Tongue (tissue), 2 donors: ENCODE data around the genes BOLL and ORC2.

- RAMPAGE, long total RNA, result no peak
Measured at GRCh38 chr2:197503697-197504104, 3.5 kb downstream of the HSPE1 start.

GRCh38 chr2:197613204-197614118, 61.9 kb downstream of the RFTN2 start:
- RAMPAGE, long total RNA, result no peak

- RAMPAGE, long total RNA, result no peak
Measured at GRCh38 chr2:197784936-197785460, at the start of gene BOLL. Gene BOLL, minus strand, starts transcription at chr2:197785319.

DNA sequence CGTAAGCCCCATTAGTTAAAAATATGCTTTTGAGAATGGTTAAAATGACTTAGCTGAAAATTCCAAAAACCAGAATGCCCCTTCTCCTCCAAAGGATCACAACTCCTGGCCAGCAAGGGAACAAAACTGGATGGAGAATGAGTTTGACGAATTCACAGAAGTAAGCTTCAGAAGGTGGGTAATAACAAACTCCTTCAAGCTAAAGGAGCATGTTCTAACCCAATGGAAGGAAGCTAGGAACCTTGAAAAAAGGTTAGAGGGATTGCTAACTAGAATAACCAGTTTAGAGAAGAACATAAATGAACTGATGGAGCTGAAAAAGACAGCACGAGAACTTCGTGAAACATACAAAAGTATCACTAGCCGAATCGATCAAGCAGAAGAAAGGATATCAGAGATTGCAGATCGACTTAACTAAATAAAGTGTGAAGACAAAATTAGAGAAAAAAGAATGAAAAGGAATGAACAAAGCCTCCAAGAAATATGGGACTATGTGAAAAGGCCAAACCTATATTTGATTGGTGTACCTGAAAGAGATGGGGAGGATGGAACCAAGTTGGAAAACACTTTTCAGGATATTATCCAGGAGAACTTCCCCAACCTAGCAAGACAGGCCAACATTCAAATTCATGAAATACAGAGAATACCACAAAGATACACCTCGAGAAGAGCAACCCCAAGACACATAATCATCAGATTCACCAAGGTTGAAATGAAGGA, 25.8 kb downstream of the PLCL1 start:
- RAMPAGE, long total RNA, result no peak

DNA sequence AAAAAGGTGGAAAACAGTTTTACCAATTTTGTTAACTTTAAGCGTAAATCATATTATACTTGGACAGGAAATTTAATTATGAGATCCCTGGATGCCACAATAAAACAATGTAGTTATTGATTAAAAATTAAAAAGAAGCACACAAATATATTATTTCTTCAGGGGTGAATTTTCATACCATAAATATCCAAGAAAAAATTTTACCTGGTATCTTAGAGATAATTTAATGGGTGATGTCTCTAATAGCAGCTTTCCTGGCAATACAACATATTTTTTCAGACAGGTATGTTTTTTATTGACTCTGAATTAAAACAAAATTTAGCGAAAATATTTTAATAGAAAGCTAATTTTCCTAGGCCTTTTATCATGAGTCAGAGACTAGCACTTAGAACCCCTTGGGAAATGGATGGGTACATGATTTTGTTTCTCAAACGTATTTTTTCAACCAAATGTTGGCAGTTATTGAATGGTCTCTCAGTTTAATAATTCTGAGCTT, 750.7 kb downstream of the PLCL1 start:
- RAMPAGE, long total RNA, result no peak

- RAMPAGE, long total RNA, result no peak
Measured at GRCh38 chr2:199468152-199469045, 10.7 kb upstream of the SATB2 start.

GRCh38 chr2:199489173-199489578, 31.4 kb upstream of the SATB2 start:
- RAMPAGE, long total RNA, result no peak

DNA sequence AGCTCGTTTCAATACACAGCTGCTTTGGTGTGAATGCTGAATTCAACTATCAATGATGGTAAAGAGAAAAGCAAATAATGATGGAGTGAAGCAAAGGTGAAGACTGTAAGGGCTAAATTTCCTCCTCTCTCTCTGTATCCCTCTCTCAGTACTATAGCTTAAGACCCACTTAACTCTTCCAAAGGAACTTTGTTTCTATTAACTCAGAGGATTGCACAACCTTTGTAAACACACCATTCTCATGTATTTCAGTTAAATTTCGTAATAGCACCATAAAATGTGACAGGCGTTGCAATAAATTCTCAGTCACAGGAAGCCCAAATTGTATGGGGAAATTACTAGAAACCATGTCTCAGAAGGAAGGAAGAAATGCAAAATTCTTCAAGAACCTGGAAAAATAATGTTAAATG, 112.3 kb downstream of the FTCDNL1 start:
- RAMPAGE, long total RNA, result no peak

- RAMPAGE, long total RNA, result no peak
Measured at GRCh38 chr2:200156434-200156717, 150.1 kb upstream of the SPATS2L start.

DNA sequence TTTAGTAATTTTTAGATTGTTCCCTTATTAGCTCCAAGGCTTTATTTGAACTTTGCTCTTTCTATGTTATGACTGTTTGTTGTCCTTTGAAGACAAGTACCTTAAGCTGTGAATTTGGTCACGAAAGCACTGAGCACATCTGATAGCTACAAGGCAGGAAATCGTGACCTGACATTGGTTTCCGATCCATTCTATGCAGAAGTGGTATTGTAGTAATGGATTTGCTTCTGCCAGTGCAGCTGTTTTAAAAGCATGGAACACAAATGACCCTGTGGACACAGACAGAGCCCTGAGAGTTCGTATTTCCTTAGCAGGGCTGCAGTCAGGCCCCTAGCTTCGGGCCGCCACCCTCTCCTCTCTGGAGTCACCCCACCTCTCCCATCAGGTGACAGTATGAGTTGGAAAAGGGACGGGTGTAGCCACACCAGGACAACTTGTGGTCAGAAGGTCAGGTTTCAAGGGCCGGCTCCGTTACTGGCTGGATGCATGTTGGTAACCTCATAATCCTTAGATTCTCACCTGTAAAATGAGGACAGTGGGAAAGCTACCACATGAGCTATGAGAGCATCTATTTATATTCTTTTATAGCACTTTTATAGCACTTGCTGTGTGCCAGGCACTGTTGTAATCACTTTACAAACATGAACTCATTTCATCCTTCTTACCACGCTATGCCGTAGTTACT, 70.1 kb downstream of the SPATS2L start:
- RAMPAGE, long total RNA, result no peak

DNA sequence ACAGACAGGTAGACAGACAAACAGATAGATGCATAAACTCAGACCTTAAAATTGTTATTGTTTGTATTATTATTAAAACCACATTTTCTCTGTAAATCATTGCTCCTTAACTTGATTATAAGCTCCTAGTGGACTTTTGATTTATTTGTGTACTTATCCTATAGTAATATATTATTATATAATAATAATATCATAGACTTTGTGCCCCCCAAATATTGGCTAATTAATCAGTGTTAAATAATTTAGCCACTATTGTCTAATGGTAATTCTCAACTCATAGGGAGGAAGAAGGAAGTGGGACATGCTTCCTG, 90.9 kb downstream of the SPATS2L start:
- RAMPAGE, long total RNA, result no peak

DNA sequence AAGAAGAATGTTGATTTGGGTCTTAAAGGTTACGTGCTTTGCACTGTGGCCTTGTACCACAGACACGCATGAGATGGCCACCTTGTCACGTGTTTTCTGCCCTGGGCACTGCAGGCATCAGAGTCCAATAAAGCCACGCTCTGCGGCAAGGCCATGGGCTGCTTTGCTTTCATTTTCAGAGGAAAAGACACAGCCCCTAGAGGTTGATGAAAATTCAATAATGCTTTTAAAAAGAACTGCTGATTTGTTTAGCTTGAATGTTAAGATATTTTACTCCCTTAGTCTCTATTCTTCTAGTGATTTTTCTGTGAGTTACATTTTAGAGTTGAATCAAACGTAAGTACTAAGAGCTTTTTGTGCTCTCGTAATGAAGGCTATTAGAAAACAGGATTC, 30.4 kb downstream of the AOX1 start:
- RAMPAGE, long total RNA, result no peak

GRCh38 chr2:200741357-200741841, 70.3 kb upstream of the BZW1 start:
- RAMPAGE, long total RNA, result no peak

DNA sequence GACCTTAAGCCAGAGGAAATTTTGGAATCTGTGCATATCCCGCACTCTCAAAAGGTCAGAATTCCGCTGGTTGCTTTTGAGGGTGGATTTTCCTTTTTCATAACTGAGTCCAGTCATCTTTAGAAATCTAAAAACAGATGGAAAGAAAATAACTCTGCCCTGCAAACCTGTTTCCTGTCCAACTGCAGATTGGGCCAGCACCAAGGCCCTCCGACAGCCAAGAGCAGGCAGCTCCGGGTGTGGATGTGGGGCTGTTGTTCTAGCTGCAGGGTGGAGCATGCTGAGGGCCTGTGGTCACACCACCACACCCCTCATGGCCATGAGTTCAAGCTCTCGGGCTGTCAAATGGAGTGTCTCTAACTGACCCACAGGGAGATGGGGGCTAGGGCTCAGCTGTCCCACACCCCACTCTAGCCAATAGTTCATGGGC, 69.3 kb upstream of the BZW1 start:
- RAMPAGE, long total RNA, result no peak

- RAMPAGE, long total RNA, result no peak
Measured at GRCh38 chr2:200797177-200797833, 14.4 kb upstream of the BZW1 start.

DNA sequence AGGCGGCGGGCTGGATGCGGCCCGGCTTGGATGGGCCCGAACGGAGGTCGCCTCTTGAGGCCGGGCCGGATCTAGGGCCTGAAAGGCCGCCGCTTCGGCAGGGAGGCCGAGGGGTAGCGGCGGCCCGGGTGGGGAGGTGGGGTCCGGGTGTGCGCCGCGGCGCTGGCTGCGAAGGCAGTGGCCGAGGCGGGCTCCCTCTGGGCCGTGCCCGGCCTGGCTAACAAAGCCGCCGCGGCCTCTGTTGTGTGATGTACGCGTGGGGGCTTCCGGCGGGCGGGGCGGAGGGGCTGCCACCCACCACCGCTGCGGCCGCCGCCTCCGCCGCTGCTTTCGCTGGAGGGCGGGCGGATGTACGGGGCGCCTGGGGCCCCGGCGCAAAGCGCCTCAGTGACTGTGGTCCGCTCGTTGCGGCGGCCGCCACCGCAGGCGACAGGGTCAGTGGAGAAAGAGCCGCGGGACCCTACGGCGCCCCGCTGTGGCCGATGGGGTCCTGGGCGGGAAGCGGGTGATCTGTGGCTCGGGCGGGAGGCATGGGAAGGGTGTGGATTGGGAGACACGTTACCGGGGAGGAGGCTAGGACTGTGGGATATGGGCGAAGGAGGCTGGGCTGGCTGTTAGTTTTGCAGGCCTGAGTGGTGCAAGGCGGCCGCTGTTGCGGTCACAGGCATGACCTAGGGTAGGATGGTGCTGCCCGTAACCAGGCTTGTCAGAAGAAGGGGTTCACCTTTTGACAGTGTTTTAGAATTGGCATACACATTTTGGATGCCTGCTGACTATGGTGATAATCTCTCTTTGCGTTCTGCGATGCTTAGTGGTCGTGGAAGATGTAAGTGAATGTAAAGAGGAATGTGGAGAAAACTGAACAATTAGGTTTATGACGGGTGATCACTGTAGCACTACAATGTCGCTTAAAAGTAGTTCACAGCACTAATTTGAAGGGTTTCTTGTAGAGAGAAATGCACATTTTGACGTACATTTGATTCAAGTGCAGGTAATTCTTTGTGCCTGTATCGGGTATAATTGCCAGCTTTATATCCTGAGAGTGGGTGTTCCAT, 677 bp downstream of the BZW1 start:
- RAMPAGE, long total RNA, result no peak

DNA sequence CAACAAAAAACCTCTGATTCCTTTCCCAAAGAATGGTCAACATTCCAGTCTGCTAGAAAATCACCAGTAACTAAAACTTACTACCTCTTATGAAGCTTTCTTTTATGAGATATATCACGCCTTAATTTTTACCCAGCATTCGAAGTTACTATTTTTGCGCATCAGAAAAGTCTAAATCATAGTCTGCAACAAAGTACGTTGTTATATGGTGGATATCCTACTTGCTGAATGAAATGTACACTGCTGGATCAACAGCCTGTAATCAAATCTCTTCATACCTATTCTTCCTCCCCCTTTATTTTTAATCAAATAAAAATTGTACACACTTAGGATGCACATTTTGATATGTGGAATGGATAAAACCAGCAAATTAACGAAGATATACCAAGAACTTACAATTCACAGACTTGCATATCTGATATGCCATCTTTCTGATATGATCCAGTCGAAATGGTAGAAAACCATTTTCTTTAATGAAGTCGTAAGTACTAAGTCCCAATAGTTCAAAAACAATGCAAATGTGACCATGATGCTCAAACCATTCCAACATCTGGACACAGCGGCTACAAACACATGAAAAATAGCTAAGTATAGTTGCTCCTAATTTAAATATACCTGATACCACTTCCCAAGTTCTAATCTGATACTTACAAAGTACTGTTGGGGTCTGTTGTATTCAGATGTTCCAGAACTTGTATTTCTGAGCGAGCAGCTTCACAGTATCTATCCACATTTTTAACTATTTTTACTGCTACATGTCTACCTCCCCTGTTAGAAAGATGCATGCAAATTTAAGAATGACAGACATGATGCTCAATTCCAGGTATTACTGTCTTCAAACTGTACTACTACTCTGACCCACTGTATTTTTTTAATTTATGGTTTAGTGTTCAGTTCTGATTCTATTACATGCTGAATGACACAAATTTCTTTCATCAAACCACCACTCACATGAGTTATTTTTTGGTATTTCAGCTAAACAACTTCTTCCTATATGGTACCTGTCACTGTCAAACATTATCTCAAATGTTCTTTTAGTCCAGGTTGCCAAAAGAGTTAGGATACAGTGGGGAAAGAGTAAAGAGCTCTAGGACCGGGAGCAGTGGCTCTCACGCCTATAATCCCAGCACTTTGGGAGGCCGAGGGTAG, 6.8 kb downstream of the CLK1 start:
- RAMPAGE, long total RNA, result no peak

DNA sequence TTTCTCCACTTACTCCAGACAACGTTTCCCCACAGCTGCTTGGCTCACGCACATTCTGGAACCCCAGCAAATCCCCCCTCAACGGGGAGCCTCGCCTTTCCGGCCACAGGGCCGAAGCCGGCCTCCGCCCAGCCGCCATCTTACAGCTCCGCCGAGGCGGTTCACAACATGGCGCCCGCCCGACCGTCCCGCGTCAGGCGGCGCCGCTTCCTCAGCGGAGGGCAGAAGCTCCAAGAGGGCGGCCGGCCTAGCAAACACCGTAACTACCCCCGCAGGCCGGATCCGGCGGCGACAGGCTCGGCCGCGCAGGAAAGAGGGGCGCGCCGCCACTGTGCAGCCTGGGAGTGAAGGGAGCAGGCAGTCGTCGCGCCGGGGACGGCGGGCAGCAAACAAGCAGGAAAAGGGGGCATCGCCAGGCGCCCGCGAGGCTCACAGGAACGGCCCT, 348 bp downstream of the CLK1 start:
- RAMPAGE, long total RNA, result no peak

GRCh38 chr2:200890348-200891045, 1.3 kb downstream of the NIF3L1 start:
- RAMPAGE, long total RNA, result no peak

GRCh38 chr2:200962848-200963768, at the start of gene ORC2:
Gene ORC2, minus strand, starts transcription at chr2:200963660.
- RAMPAGE, long total RNA, result start-site peak on the minus strand at chr2:200963642-200963657, 143 and 41 reads in 2 replicates